Tongue (tissue), 2 donors: ENCODE measurements around the gene CBFA2T3.

GRCh38 chr16:88744829-88745507 is 38.7 kb downstream of the CTU2 start:
- RAMPAGE, long total RNA: no peak

DNA sequence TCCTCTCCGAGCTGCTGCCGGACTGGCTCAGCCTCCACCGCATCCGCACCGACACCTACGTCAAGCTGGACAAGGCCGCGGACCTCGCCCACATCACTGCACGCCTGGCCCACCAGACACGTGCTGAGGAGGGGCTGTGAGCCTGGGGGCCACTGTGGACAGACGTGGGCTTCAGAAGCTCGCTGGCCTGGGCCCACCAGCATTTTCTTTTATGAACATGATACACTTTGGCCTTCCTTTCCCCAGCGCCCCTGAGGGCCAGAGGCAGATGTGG is 3.7 kb downstream of the APRT start:
- RAMPAGE, long total RNA: no peak

DNA sequence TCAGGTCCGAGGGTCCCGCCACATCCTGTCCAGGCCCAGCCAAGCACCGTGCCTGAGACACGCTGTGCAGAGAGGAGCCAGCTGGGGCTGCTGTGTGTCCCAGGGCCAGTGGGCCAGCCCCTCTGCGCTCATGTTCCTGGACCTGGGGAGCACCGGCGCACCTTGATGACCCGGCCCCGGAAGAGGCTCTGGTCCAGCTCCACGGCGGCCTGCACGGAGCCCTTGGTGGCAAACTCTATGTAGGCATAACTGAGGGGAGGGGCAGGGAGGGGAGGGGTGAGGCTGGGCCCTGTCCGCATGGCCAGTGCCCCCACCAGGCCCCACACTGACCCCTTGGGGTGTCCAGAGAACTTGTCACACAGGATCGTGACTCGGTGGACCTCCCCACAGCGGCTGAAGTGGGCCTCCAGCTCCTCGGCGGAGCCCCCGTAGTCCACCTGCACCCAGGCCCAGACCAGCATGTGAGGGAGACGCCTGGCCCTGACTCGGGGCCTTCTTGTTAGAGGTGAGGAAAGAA is 1.7 kb downstream of the PABPN1L start:
- RAMPAGE, long total RNA: no peak

DNA sequence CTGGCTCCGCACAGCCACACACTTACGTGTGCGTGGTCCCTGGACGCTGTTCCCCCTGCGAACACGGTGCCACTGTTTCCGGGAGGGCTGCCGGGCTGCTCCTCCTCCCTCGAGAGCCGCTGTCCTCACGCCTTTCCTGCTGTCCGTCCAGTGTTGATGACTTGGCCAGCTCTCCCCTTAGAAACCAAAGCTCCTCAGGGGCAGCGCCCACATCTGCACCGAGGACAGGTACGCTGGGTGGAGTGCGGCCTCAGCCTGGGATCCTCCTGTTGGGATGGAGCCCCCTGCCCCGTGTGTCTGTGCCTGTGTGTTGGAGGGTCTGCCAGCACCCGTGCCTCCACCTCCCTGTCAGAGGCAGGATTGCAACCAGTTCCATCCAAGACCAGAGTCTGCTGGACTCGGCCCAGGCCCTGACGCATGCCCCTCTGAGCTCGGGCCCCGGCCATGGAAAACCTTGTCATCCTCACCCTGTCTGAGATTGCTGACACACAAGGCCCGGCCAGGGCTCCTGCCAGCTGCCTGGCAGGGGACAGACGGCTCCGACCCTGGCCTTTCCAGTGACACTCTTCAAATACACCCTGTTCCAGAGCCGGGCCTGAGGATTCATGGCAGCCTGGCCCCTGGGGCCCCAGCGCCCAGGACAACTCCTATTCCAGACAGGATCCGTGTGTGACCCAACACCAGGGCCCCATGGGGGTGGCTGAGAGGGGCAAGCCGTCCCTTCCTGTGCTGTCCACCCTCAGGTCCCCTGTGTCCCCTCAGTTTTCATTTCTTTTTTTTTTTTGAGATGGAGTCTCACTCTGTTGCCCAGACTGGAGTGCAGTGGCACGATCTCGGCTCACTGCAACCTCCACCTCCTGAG is 3.1 kb upstream of the PABPN1L start:
- RAMPAGE, long total RNA: no peak

GRCh38 chr16:88905537-88905849 is 39.0 kb upstream of the PABPN1L start:
- RAMPAGE, long total RNA: no peak

DNA sequence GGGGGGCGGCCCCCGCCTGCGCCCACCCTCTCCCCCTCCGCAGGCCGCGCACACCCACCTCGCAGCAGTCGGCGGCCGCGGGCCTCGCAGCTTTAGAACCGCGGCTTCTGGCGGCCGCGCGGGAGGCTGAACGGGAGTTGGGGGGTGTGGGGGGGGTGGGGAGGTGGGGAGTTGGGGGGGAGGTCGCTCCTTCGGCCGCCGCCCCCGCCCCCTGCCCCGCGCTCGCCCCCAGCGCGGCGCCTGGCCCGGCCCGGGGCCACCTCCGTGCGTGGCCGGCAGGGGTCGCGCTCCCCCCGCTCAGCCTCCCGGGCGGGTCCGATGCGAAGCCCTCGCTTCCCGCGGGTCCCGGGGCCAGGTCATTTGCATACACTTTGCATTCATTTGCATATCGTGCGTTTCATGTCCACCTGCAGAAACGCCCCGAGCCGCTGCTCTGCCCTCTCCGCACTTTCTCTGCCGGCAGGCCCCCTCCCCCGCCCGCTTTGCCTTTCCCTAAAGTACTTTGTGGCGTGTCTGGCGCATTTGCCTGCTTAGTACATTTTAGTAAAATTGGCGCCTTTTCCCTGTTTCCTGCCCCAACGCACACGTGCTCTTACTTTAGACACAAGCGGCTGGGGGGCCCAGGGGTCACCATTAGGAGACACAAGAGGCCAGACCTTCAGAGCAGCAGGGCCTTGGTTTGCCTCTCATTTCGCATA is 35.1 kb downstream of the CBFA2T3 start:
- RAMPAGE, long total RNA: no peak

DNA sequence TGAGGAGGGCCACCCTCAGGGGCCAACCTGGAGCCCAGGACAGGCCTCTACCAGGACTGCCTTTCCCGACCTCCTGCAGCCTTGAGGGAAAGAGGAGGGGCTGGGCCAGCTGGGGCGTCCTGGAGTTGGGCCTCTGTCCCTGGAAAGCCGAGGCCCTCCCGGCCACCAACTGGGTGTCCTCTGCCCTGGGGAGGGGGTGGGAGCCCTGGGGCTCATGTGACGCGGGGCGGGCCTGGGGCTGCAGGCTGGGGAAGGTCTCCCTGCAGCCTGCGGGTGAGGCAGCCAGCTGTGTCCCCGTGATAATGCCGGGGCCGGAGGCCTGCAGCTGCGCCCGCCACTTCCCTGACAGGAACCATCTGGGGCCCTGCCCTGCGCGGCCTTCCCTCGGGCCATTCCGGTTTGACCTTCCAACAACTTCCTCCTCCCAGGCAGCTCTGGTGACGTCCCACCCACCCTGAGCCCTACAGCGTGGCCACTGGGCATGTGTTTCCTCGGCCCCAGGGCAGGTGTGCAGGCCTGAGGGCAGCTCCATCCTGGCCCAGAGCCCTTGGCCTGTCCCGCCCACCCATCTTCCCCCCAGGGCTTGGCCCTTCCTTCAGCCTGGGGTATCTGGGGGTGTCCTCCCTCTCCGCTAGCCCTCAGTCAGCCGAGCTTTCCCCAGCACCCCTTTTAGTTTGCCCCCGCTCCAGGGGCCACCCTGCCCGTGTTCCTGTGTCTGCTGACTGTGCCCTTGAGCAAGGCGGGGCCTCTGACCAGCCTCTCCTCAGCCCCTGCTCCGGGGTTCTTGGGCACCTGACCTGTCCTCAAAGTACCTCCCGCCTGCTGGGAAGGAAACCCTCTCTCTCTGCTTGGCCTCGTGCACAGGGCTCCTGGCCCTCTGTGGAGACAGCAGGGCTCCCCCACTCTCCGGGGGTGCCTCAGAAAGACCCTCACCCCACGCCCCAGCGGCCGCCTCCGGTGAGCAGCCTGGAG is at the start of gene CBFA2T3:
Gene CBFA2T3, minus strand, starts transcription at position 401 of the 972 bp plus-strand sequence.
- RAMPAGE, long total RNA: no peak

GRCh38 chr16:88999799-89000121 is 22.8 kb upstream of the CBFA2T3 start:
- RAMPAGE, long total RNA: no peak

DNA sequence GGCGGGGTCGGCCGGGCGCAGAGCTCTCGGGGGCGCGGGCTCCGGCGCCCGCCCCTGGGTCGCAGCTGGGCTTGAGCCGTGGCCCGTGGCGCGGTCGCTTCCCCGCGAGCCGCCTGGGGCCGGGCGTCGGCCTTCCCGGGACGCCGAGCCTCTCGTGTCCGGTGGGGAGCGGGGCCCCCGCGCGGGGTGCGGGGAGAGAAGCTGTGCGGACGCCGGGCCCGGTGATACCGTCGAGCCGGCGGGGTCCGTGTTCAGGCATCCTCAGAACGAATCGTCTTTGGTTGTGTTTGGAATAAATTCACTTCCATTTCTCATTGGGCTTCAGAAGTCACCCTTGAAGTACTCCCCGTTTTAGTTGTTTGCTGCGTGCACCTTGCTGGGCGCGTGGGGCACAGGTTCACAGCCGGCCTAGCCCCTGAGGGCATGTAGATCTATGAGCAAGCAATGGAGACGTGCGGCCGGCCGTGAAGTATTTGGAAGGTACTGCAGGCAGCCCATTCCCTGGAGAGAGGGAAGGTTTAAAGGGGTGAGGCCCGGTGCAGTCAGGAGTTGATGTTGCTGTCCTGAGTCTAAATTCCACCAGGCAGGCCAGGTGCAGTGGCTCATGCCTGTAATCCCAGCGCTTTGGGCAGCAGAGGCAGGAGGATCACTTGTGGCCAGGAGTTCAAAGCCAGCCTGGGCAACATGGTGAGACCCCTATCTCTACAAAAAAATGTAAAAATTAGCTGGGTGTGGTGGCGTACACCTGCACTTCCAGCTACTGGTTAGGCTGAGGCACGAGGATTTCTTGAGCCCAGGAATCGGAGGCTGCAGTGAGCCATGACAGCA is 587 bp downstream of the ACSF3 start:
- RAMPAGE, long total RNA: no peak

DNA sequence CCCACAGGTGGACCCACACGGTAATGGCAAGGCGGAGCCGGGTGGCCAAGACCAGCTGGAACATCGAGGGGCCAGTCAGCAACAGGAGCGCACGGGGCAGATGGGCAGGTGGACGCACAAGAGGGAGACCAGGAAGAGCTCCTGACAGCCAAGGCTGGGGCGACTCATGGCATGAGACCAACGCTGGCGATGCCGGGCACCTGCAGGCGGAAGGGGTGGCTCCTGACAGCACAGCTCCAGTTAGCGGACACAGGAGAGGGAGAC is 58.5 kb downstream of the ZNF778 start:
- RAMPAGE, long total RNA: no peak

GRCh38 chr16:89292197-89293075 is 74.9 kb downstream of the ZNF778 start:
- RAMPAGE, long total RNA: no peak

DNA sequence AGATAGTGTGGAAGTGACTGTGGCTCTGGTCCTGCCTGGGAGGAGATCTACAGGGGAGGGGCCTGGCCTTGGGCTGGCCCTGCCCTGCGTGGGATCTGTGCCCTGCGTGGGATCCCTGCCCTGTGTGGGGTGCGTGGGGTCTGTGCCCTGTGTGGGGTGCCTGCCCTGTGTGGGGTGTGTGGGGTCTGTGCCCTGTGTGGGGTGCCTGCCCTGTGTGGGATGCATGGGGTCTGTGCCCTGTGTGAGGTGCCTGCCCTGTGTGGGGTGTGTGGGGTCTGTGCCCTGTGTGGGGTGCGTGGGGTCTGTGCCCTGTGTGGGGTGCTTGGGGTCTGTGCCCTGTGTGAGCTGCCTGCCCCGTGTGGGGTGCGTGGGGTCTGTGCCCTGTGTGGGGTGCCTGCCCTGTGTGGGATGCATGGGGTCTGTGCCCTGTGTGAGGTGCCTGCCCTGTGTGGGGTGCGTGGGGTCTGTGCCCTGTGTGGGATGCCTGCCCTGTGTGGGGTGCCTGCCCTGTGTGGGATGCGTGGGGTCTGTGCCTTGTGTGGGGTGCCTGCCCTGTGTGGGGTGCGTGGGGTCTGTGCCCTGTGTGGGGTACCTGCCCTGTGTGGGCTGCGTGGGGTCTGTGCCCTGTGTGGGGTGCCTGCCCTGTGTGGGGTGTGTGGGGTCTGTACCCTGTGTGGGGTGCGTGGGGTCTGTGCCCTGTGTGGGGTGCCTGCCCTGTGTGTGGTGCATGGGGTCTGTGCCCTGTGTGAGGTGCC is 81.9 kb downstream of the ZNF778 start:
- RAMPAGE, long total RNA: no peak

DNA sequence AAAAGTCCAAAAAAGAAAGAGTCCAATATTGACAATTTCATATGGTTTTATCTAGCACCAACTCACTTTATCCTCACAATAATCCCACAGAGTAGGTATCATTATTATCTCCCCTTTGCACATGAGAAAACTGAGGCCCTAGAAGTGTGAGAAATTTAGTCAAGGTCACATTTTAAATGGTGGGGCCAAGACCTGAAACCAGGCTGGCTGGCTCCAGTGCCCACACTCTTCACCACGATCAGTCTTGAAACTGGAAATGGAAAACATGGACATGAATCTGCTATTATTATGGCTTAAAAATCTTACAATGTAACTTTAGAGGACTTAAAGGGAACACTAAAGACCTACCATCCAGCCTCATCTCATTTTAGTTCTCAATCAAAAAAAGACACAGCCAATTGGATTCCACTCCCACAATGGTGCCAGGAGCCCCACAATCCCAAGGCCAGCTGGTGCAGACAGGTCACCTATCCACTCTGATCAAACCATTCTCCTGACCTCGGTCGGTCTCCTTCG is 65.2 kb downstream of the ANKRD11 start:
- RAMPAGE, long total RNA: no peak

GRCh38 chr16:89437492-89438604 is 52.5 kb downstream of the ANKRD11 start:
- RAMPAGE, long total RNA: no peak

GRCh38 chr16:89473650-89474404 is 16.5 kb downstream of the ANKRD11 start:
- RAMPAGE, long total RNA: no peak

- RAMPAGE, long total RNA: no peak
These were observed 11.7 kb downstream of the ANKRD11 start for GRCh38 chr16:89478315-89479422.

DNA sequence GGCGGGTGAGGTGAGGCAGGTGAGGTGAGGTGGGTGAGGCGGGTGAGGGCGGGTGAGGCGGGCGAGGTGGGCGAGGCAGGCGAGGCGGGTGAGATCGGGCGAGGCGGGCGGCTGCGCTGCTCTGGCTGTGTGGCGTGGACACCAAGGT is 24.0 kb upstream of the RPL13 start:
- RAMPAGE, long total RNA: no peak

- RAMPAGE, long total RNA: no peak
These were observed 19.0 kb downstream of the DPEP1 start for GRCh38 chr16:89632462-89632834.

DNA sequence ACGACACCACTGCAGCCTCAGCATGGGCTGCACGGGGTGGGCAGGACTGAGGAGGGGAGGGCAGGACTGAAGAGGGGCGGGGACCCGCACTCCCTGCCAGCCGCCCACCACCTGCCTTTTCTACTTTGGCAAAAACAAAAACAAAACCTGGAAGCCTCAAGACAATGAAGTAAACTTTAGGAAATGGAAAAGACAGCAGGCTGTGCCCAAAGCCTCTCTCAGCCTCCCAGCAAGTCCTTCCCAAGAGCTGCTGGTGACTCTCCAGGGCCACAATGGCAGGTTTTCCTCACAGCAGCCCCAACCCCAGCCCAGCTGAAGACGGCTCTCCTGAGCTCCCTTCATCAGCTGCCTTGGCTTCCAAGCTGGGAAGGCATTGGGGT is 12.8 kb downstream of the CHMP1A start:
- RAMPAGE, long total RNA: no peak

- RAMPAGE, long total RNA: no peak
These were observed 2.1 kb downstream of the CHMP1A start for GRCh38 chr16:89655350-89655830.